ENCODE data around the gene TACR3.

GRCh38 chr4:101290308-101290905, 56.9 kb downstream of the PPP3CA start:
- PRO-cap: no peak
- RAMPAGE, long total RNA, 2 experiments: no peak in any of the 2 experiments

GRCh38 chr4:101316981-101317669, 30.2 kb downstream of the PPP3CA start:
- PRO-cap: no peak
- RAMPAGE, long total RNA, 2 experiments: no peak in any of the 2 experiments

GRCh38 chr4:101953955-101954261, 163.4 kb downstream of the BANK1 start:
- PRO-cap: no peak
- RAMPAGE, long total RNA, 2 experiments: no peak in any of the 2 experiments

GRCh38 chr4:102761121-102761700, 443 bp upstream of the MANBA start:
- PRO-cap: no peak
- RAMPAGE, long total RNA, 2 experiments: no peak in any of the 2 experiments

DNA sequence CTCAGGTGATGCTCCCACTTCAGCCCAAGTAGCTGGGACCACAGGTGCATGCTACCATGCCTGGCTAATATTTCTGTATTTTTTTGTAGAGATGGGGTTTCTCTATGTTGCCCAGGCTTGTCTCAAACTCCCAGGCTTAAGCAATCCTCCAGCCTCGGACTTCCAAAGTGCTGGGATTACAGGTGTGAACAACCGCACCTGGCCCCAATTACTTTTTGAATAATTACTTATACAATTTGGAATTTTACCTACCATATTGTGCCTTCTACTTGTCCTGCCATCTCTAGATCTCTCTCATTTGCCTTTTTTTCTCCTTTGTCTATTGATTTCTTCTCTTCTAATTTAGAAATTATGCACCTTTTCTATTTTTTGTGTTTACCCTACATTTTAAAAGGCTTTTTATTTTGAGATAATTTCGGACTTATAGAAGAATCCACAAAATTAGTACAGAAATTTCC, 25.1 kb upstream of the MANBA start:
- PRO-cap: no peak
- RAMPAGE, long total RNA, 2 experiments: no peak in any of the 2 experiments

- PRO-cap: no peak
- RAMPAGE, long total RNA, 2 experiments: no peak in any of the 2 experiments
Observed at GRCh38 chr4:102796087-102796757, 31.1 kb downstream of the UBE2D3 start.

- PRO-cap: no peak
- RAMPAGE, long total RNA, 2 experiments: no peak in any of the 2 experiments
Observed at GRCh38 chr4:102826459-102826635, 1.0 kb downstream of the UBE2D3 start.

DNA sequence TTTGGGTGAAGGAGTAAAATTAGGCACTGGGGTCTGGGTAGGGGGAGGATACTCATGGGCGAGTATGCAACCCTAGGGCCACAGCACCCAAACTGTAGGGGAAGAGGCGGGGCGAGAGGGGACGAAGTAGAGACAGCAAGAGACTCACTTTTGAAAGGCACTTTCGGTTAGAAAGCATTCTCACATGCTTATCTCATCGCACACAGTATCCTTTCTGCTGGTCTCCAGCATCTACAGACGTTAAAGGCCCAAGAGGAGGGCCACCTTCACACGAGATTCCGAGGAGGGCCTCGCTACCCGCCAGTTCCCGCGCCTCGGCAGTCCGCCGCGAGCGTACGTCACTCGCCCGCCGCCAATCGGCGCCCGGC, 241 bp upstream of the CISD2 start:
- PRO-cap: bidirectional peak, plus-strand start outside the sequence, minus-strand start at position 329 of the sequence
- RAMPAGE, long total RNA, 2 experiments: no peak in any of the 2 experiments

DNA sequence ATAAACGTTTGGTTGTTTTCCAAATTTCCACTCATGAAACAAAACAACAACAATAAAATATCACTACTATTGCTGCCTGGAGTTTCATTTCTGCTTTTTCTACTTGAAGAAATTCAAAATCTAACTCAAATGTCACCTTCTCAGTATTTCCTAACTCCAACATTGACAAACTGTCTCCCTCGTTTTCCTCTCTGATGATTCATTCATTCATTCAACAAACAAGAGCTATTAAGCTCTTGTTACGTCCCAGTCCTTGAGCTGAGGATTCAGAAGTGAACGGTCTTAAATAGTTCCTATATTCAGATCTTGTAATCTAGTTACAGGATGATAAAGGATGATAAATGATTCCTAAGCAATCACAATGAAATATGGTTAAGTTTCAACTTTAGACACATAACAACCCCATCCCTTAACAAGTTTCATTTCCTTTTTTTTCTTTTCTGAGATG, 1.8 kb downstream of the SLC9B2 start:
- PRO-cap: no peak
- RAMPAGE, long total RNA, 2 experiments: no peak in any of the 2 experiments

- PRO-cap: no peak
- RAMPAGE, long total RNA, 2 experiments: no peak in any of the 2 experiments
Observed at GRCh38 chr4:103075834-103076265, 711 bp downstream of the SLC9B2 start.

GRCh38 chr4:103077087-103077487, 526 bp upstream of the SLC9B2 start:
- PRO-cap: no peak
- RAMPAGE, long total RNA, 2 experiments: no peak in any of the 2 experiments

- PRO-cap: no peak
- RAMPAGE, long total RNA, 2 experiments: no peak in any of the 2 experiments
Observed at GRCh38 chr4:103256025-103256450, 57.9 kb upstream of the CENPE start.

- PRO-cap: no peak
- RAMPAGE, long total RNA, 2 experiments: no peak in any of the 2 experiments
Observed at GRCh38 chr4:103718847-103720179, at the start of gene TACR3. Gene TACR3 (minus strand): TSS chr4:103719985.

DNA sequence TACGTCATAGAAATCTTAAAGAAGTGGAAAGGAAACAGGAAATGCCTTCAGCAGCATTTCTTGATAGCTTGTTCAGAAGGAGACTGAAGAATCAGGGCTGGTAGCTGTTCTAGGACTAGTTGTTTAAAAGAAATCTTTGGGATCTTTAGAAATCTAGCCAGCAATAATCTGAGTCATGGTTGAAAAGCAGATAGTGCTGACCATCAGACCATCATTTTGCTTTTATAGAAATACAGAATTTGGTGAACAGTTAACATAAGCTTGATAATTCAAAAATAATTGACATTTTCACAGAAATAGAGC, 98.5 kb upstream of the CXXC4 start:
- PRO-cap: no peak
- RAMPAGE, long total RNA, 2 experiments: no peak in any of the 2 experiments

DNA sequence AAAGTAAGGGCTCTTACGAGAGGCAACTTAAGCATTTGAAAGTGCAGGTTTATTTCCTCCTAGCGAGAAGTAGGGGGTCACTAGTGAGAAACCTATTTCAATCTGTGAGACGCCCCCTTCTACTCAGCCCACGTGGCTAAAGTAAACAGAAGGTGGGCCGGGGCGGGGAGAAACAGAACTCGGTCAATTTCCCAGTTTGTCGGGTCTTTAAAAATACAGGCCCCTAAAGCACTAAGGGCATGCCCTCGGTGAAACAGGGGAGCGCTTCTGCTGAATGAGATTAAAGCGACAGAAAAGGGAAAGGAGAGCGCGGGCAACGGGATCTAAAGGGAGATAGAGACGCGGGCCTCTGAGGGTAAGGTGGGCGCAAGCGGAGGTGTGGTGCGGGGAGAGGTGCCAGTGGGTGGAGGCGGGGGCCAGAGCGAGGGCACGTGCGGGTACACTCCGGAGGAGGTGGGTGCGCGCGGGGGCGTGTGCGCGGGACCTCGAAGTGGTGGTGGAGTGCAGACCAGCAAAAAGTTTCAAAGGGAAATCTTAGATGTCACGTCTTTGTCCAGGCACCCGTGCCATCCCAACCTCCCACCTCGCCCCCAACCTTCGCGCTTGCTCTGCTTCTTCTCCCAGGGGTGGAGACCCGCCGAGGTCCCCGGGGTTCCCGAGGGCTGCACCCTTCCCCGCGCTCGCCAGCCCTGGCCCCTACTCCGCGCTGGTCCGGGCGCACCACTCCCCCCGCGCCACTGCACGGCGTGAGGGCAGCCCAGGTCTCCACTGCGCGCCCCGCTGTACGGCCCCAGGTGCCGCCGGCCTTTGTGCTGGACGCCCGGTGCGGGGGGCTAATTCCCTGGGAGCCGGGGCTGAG, 715 bp upstream of the TET2 start:
- PRO-cap: bidirectional peak, plus-strand start at position 737 of the sequence, minus-strand start at position 698 of the sequence
- RAMPAGE, long total RNA, 2 experiments: no peak in any of the 2 experiments

DNA sequence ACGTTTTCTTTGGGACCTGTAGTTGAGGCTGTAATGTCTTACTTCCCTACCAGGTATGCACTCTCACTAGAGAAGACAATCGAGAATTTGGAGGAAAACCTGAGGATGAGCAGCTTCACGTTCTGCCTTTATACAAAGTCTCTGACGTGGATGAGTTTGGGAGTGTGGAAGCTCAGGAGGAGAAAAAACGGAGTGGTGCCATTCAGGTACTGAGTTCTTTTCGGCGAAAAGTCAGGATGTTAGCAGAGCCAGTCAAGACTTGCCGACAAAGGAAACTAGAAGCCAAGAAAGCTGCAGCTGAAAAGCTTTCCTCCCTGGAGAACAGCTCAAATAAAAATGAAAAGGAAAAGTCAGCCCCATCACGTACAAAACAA, 125.8 kb downstream of the TET2 start:
- PRO-cap: no peak
- RAMPAGE, long total RNA, 2 experiments: no peak in any of the 2 experiments

GRCh38 chr4:105558243-105558589, 5.8 kb downstream of the ARHGEF38 start:
- PRO-cap: unidirectional peak, minus-strand start at chr4:105558435
- RAMPAGE, long total RNA, 2 experiments: no peak in any of the 2 experiments

DNA sequence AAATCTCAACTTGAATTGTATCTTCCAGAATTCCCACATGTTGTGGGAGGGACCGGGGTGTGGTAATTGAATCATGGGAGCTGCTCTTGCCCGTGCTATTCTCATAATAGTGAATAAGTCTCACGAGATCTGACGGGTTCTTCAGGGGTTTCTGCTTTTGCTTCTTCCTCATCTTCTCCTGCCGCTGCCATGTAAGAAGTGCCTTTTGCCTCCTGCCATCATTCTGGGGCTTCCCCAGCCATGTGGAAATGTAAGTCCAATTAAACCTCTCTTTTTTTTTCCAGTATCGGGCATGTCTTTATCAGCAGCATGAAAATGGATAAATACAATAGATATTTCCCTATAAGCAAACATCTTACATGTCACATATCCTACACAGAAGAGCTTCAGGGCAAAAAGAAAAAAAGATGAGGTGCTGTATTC, 95.9 kb downstream of the TBCK start:
- PRO-cap: no peak
- RAMPAGE, long total RNA, 2 experiments: no peak in any of the 2 experiments

GRCh38 chr4:106287195-106287788, 28.7 kb downstream of the TBCK start:
- PRO-cap: no peak
- RAMPAGE, long total RNA, 2 experiments: no peak in any of the 2 experiments

DNA sequence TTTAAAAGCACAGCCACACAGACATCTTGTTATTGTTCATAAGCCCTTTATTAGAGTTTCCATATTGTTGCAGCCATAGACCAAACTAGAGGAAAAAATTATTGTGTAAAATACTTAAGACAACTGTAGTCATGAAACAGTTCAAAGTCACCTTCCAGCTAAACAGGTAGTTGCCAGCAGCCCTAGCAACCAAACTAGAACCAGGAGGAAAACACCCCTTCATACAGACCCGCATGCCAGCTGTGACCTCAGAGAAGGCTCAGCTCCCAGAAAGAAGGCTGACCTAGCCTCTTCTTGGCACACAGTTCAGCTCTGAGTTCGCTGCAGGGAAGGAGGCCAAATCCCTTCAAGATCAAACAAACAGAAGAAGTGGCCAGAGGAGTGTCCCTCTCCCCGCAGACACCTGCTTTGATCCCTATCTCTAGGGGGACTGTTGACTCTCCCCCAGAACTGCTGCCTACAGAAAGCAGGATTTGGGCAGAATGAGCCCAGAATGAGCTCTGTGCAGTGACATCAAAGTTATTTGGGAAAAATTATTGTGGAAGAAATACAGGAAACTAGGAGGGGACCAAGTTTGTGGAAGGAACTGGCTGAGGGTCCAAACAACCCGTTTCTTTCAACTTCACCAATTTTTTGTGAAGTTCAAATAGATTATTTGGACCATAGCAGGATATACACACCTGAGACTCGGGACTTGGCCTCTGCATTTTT, 56.0 kb downstream of the HADH start:
- PRO-cap: no peak
- RAMPAGE, long total RNA, 2 experiments: no peak in any of the 2 experiments

Data from body of pancreas (tissue), 2 donors.